NALM6 (cell line): ENCODE measurements around the genes SLC15A2, CD86, MIX23 and HACD2.

DNA sequence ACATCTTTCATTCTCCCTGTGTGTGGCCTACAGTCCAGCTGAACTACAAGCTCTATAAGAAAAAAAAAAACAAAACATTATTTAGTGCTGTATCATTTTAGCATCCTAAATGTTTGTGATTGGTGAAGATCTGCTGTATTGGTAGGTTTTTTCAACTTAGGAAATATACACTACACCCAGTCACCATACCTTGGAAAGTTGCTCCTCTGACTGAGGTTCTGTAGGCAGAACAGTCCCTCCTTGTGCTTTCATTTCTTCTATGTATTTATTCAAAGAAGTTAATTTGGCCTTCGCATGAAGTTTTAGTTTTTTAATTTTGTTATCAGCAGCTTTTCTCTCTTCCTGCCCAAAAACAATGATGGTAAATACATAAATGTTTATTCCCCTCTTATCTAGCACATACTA lies 20.5 kb downstream of the GOLGB1 start:
- PRO-cap = no peak

- PRO-cap = no peak
These were observed 41.6 kb downstream of the IQCB1 start for GRCh38 chr3:121793213-121793657.

GRCh38 chr3:121894124-121894893 lies at the start of gene SLC15A2:
Gene SLC15A2 (plus strand): TSS chr3:121894401.
- PRO-cap = no peak

DNA sequence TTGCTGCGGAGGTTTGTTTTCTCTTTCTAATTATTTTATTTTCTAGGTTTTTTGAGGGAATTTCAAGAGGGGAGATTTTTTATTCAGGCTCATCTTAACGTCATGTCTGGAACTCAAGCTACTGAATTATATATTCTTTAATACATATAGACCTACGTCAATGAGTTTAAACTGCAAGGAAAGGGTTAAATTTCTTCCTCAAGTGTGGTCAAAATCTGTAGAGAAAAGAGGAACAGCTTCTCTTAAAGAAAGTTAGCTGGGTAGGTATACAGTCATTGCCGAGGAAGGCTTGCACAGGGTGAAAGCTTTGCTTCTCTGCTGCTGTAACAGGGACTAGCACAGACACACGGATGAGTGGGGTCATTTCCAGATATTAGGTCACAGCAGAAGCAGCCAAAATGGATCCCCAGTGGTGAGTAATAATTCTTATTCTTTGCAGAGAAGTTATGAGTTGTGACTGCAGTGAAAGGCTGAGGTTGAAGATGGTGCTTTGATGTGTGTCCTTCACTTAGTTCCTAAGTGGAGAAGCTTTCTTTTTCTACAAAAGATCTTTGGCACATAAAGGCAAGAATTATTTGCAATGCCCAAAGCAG lies at the start of gene CD86:
Gene CD86 (plus strand): TSS at position 271 of the 593 bp plus-strand sequence.
- PRO-cap = unidirectional peak, plus-strand start at position 275 of the sequence

DNA sequence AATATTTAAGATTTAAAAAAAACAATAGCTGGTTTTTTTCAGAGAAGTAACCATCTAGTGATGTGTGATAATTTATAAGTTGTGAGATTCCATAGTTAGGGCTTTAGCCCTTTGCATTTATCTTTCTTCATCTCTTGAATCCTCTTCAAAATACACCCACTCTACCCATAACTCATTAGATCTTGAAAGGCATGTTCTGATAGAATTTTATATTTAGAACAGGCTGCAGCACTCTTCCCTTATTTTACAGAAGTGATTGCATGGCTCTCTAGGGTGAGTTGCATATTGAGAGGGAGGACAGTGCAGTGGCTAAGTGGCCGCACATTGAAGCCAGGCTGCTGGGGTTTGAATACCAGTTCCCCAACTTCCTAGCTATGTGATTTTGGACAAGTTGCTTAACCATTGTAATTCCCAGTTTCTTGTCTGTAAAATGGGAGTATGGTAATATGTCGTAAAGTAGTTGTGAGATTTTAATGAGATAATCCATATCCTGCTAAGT lies 2.5 kb downstream of the CD86 start:
- PRO-cap = no peak

DNA sequence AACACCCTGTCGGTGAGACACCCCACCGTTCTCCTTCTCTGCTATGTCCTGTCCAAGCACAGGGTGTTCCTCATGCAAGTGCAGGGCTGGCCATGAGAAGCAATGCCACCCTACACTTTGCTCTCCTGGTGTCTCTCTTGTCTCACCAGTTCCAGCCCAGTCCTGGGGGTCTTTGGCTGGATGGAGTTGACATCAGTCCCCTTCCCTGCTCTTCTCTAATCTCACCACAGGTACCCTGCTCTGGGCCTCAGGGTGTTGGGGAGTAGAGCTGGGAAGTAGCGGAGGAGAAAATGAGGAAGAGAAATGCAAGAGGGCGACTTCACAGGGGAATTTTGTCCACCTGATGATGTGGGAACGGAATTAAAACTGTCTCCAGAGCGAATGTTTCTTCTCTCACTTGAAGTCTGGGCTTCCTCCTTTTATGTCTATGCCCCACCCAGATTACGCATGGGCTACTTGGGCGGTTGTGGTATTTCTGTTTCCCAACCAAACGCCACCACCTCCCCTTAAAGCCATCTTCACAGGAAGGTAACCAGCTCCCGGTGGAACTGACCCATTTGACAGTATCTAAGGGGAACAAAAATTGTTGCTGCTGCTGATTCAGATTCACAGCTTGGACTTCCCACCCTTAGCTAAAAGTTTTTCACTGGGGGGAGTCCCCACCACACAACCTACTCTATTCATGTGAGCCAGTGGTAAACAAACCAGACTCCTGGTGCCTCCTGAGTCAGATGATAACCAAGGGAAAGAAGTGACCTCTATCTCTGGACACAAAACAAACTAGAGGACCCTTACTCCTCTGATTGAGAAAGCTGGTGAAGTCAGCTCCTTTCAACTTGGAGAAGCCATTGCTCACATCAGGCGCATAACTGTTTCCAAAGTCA lies 50.0 kb downstream of the CASR start:
- PRO-cap = no peak

DNA sequence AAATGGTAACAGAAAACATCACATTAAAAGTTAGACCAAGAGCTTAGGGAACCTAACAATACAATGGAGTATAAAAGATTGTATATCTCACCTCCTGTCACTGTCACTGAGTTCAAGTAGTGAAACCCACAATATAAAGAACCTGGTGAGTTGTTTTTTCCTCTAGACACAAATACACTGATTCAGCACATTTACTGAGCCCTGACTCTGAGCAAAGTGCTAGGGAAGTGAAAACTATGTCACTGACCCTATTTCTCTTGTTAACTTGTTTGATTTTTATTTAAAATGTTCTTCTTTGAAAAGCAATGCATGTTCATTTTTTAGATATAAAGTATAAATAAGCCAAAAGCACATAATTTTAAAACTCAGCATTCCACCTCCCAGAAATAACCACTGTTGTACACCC lies 69.3 kb upstream of the CSTA start:
- PRO-cap = no peak

- PRO-cap = no peak
These were observed 10.5 kb upstream of the CSTA start for GRCh38 chr3:122314507-122315012.

GRCh38 chr3:122382658-122383530 lies at the start of gene MIX23:
Gene MIX23 (minus strand): TSS chr3:122383231.
- PRO-cap = bidirectional peak, plus-strand start at chr3:122383323, minus-strand start at chr3:122383231

DNA sequence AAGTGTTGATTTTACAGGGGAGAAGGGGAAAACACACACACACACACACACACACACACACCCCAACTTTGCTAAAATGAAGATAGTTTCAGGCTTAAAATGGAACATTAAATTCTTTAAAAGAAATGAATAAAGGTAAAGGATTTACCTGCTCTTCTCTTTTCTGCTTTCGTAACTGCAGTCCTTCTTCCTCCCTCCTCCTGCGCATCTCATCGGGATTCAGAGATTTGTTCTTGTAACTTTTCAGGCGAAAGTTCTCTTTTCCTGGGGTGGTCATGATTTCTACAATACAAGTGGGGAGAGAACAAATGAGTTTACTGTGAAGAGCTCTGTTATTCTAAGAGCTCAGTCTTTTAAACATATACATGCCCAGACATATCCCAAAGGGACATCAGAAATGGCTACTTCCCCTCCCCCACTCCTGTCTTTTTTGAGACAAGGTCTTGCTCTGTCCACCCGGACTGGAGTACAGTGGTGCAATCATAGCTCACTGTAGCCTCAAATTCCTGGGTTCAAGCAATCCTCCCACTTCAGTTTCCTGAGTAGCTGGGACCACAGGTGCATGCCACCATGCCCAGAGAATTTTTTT lies 18.4 kb downstream of the KPNA1 start:
- PRO-cap = no peak

- PRO-cap = no peak
These were observed 19.3 kb upstream of the KPNA1 start for GRCh38 chr3:122533808-122534747.

DNA sequence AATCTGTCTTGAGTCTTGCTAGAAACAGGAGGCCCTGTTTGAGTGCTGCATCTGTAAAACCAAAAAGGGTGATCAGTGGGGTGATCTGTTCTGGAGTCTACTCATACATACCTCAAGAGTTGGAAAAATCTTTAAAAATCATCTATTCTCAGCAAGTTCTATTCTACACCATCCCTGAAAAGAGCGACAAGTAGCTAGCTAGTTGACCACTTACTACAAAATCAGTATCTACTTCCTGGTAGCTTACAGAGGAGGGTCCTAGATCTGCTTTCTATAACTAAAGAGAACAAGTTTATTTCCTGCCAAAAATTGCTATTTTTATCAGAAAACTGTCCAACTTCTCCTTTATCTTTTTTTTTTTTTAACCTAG lies 31.7 kb downstream of the HSPBAP1 start:
- PRO-cap = no peak

DNA sequence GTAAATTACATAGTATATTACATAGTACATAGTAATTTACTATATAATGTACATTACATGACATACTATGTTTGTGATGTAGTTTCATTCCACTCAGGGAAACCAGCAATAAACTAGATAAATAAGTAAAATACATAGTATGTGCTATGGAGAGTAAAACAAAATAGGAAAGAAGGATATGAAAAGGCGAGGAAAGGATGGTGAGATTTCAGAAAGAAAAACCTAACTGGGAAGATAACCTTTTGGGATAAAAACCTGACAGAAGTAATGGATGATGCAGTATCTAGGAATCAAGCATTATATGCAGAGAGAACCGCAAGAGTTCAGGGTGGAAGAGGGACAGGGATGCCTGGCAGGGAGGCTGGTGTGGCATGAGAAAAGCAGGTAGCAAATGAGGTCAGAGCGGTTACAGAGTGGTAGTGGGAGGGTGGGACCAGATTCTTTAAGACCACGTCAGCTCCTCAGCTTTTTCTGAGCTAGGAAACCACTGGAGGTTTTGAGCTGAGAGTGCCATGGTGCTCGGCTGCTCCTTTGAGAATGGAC lies 13.4 kb downstream of the SLC49A4 start:
- PRO-cap = no peak

- PRO-cap = no peak
These were observed 23.2 kb downstream of the SEMA5B start for GRCh38 chr3:123004351-123004760.

- PRO-cap = no peak
These were observed 1.3 kb downstream of the SEMA5B start for GRCh38 chr3:123025787-123027141.

DNA sequence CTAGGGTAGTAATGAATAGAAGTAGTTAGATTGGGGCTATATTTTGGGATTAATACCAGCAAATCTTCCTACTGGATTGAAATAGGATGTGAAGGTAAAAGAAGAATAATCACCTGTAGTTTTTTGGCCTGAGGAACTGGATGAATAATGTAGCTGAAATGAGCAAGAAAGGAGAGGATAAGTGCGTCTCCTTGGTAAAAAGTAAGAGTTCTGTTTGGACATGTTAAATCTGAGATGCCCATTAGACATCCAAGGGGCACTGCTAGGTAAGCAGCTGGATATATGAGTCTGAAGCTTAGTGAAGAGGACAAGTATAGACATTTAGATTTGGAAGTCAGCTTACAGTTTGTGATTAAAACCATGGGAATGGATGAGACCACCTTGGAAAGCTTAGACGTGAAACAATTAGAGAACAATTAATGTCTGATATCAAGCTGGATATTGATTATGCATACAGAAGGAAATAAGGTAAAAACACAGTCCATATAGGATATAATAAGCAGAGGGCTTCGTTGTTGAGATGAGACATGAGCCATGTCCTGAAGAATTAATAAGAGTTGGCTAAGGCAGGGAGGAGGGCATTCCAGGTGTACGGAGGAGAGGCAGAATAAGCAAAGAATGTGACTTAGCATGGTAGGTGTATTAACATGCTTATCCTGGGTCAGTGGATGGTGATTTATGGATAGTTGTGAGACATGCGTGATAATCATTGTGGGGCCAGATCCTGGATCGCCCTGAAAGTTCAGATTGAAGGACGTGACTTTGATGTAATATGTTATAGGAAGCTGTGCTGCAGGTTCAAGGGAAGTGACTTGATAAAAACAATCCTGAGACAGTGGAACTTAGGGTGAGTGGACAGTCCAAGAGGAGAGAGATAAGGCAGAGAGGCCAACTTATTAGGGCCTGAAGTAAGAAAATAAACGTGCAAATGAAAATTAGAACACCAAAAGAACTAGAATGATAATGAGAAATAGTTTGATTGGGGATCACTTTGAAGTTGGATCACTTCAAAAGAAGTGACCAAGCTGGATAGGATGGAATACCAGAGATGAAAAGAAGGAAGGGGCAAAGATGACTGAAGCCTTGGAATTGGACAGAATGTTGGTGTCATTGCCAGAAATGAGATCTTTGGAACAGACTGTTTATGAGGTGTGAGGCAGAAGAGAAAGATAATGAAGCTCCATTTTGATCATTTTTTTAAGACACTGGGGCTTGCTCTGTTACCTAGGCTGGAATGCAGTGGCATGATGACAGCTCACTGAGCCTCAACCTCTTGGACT lies 9.0 kb downstream of the SEC22A start:
- PRO-cap = no peak

- PRO-cap = no peak
These were observed 16.2 kb downstream of the SEC22A start for GRCh38 chr3:123217865-123218510.

DNA sequence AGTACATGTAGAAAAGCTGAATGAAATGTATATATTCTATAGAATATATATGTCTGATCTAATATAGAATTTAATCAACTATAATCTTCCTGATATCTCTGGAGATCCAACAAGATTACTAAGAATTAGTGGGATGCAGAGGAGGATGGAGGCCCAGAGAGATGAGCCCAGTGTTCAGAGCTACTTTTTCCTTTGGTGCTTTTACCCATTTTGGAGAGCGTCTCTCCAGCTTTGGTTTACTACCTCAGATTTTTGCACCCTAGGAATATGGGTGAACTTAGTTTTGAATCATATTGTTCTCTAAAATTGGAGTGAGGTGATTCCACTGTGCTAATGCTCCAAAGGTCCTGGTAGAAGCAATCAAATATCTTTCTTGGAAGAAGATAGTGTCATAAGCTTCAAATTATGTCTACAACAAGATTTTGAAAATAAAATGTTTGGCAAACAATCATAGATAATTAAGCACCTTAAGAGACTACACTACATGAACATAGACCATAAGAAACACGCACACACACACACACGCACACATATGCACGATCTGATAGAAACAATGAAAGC lies 34.6 kb downstream of the SEC22A start:
- PRO-cap = no peak

DNA sequence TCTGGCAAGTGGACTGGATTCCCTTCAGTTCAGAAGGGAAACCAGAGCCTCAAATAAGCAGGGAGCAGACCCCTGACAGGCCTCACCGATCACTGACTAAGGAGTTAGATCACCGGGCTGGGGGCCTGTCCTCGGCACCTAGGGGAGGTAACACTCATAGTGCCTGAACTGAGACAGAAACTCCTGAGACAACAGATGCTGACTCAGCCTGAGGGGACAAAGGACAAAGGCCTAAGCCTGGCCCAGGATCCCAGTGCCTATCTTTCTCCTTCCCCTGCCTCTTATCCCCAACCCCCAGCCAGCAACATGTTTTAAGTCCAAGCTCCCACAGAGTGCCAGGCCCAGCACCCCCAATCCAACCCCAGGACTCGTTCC lies 37.6 kb downstream of the ADCY5 start:
- PRO-cap = no peak

GRCh38 chr3:123584548-123585113 lies at the start of gene HACD2:
Gene HACD2 (minus strand): TSS chr3:123585053.
- PRO-cap = bidirectional peak, plus-strand start at chr3:123585530, minus-strand start at chr3:123585053